Right common carotid artery plus branches (tissue), 1 donor: Measurements from ENCODE around the genes LRCH1 and MED4.

GRCh38 chr13:46520148-46520557 is 32.8 kb upstream of the LRCH1 start:
- PRO-cap: no peak

DNA sequence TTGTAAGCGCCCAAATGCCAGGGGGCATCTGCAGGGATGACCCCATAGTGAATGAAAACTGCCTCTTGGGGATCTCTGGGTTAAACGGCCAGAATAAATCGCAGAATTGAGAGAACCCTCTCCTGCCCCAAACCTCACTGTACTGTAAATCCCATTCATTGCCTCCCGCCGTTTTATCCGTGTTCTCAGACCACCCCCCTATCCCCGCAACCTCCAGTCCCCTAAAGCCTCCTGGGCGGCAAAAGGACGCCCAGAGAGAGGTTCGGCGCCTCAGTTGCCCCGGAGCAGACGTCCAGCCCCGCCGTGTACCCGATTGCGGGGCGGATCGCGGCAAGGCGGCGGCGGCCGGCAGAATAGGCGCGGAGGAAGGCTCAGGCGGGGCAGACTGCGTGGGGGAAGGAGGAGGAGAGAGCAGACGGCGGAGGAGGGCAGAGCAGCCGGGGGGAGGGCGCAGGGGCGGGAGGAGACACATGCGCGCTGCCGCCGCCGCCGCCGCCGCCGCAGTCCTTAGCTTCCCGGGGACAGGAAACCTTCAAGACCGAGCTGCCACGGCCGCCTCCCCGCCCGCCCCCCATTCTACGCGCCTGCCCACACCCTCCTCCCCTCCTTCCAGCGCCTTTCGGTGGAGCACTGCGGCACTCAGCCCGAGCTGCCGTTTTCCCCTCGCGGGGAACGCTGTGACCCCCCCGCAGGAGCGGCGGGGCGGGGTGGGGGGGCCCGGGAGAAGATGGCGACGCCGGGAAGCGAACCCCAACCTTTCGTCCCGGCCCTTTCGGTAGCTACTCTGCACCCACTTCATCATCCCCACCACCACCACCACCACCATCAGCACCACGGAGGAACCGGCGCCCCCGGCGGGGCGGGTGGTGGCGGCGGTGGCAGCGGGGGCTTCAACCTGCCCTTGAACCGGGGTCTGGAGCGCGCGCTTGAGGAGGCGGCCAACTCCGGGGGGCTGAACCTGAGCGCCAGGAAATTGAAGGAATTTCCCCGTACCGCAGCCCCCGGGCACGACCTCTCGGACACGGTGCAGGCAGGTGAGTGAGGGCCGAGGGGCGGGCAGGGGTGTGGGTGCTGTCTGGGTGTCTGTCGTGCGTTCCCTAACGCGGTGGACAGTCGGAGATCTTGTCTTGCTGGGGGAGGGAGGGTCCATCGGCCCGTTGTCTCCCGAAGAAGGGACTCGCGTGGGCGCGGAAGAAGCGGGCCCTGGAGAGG is at the start of gene LRCH1:
Gene LRCH1 (plus strand): TSS at position 501 of the 1,212 bp plus-strand sequence.
- PRO-cap: bidirectional peak, plus-strand start at position 510 of the sequence, minus-strand start at position 387 of the sequence

- PRO-cap: bidirectional peak, plus-strand start at chr13:46554024, minus-strand start at chr13:46554045; bidirectional peak, plus-strand start at chr13:46554103, minus-strand start at chr13:46554155
Observed at GRCh38 chr13:46553882-46554482, 1.0 kb downstream of the LRCH1 start.

DNA sequence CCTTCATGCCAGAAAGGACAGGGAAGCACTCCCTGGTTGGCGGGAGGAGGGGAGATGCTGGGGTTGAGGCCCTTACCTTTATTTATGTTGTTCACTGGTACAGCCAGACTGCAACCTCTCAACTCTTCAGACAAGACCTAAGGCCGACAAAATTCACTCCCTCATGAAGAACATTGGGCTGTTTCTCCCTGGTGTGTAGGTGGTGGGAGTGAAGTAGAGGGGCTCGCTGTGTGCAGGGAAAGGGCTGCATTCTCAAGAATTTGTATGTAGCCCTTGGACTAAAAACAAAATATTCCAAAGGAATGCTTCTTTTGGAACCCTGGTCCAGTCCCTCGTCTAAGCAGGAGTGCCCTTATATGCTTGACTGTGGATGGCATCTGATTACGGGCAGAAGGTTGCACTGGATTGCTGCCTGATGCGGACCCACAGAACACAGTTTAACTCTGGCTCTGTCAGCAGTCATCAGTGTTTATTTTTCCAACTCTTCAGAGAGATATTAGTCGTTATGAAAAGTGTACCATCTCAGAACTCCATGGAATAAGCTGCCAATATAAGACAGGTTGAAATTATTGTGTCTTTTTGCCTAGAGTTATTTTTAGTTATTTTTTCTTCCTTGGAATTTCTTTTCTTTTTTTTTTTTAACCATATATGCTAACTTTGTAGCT is 26.0 kb downstream of the LRCH1 start:
- PRO-cap: no peak

DNA sequence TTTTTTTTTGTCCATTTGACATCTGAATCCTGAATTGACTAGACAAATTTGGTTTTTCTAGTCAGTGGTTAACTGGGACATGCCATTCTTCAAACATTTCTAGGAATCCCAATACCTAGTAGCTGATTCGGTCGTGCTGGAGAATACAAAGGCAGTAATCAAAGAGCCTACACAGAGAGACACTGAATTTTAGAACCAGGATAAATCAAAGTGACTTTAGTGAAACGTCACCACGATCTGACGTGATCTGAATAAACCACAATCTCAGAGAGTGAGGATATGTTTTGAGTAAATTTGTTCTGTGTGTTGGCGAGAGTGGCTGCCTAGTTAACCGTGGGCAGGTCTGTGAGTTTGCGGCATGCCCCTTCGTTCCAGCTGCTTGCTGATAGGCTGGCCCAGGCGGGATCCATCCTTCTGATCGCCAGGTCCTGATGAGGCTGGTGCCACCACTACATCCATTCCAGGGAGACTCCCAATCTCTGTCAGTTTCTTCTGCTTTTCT is 40.4 kb downstream of the LRCH1 start:
- PRO-cap: no peak

- PRO-cap: unidirectional peak, minus-strand start at chr13:46641816
Observed at GRCh38 chr13:46641476-46642161, 88.6 kb downstream of the LRCH1 start.

- PRO-cap: no peak
Observed at GRCh38 chr13:46705296-46705849, 91.6 kb downstream of the ESD start.

GRCh38 chr13:46816978-46817468 is 20.1 kb upstream of the ESD start:
- PRO-cap: no peak

GRCh38 chr13:47334061-47334366 is 437.2 kb upstream of the HTR2A start:
- PRO-cap: no peak

DNA sequence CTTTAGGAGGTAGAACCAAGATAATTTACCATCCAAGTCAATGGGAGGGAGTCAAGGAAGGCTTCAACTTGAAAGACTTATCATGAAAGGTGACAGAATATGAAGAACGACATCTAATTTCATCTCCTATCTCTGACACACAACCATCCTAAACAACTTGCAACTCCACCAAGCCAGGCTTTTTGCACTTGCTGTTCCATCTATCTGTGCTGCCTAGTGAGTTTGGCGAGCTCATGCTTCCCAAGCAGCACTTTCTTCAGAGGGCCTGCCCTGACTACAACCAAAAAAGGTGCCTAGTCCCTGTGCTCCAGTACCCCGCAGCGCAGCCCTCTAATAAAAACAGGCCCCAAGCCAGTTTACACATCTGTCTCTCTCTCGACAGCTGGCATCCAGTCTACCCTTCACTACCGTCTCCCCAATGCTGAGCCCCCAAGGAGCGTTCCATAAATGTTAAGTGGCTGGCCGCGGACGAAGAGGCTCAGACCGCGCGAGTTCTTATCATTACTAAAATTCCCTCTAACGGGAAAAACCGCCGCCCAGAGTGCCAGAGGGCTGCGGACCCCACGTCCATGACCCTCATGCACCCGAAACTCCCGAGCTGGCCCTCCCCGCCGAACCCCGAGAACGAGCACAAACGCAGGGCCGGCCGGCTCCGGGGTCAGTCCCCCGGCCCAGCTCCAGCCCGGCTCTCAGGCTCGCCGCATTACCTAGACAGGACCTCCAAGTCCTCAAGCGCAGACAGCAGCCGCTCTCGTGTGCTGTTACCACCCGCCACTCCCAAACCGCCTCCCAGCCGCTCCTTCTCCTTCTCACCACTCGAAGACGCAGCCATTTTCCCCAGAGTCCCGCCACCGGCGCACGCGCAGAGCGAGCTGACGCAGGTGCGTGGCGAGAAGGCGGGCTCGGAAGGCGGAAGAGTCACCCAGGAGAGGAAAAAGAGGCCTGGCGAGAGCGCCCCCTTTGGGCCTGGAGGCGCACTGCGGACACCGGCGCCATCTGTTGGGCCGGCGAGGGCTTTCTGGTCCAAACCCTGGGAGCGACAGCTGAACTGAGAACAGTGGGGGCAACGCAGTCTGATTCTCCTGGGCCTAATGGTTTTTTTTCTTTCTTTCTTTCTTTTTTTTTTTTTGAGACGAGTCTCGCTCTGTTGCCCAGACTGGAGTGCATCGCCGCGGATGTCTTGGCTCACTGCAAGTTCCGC is at the start of gene MED4:
Gene MED4 (minus strand): TSS at position 858 of the 1,201 bp plus-strand sequence.
- PRO-cap: unidirectional peak, minus-strand start at position 858 of the sequence

- PRO-cap: unidirectional peak, minus-strand start at chr13:48221640
Observed at GRCh38 chr13:48220930-48221910, 11.8 kb upstream of the ITM2B start.

GRCh38 chr13:48233958-48234461 is 1.0 kb downstream of the ITM2B start:
- PRO-cap: bidirectional peak, plus-strand start at chr13:48233999, minus-strand start at chr13:48233798

DNA sequence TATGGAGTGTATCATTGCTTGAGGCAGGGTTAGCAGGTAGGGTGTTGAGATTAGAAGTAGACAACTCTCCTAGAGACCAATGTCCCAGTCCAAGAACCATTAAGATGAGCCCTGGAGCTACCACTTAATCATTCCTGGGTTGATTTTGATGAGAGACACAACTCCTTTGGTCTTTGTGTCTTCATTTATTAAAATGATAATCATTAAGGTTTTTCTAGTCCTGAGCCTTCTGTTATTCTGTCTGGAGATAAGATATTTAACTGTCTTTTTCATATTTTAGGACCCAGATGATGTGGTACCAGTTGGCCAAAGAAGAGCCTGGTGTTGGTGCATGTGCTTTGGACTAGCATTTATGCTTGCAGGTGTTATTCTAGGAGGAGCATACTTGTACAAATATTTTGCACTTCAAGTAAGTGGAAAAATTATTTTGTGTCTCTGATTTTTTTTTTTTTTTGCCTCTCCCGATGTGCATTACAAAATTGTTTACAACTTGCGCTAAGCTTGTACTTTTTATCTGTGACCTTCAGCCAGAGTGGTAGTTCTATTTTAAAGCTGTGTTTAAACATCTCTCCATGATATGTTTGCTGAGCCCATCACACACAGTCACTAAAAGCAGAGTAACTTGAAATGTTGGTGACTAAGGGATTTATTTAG is 20.6 kb downstream of the ITM2B start:
- PRO-cap: no peak

DNA sequence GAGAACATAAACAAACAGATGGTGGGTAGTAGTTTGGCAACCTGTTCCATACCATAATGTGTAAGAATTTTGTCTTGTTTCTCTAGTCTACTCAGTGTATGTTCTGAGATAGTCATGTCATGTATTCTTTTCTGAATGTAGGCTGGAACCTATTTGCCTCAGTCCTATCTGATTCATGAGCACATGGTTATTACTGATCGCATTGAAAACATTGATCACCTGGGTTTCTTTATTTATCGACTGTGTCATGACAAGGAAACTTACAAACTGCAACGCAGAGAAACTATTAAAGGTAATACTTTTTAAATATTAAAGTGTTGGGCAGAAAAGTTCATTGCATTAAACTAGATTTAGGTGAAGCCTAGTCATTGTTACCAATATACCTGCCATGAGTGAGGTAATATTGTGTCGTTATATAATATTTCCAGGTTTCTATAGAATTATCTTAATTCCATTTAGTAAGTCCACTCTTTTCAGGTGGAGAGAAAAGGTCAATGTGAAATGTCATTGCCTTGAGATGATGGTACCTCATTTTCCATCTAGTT is 25.7 kb downstream of the ITM2B start:
- PRO-cap: no peak

DNA sequence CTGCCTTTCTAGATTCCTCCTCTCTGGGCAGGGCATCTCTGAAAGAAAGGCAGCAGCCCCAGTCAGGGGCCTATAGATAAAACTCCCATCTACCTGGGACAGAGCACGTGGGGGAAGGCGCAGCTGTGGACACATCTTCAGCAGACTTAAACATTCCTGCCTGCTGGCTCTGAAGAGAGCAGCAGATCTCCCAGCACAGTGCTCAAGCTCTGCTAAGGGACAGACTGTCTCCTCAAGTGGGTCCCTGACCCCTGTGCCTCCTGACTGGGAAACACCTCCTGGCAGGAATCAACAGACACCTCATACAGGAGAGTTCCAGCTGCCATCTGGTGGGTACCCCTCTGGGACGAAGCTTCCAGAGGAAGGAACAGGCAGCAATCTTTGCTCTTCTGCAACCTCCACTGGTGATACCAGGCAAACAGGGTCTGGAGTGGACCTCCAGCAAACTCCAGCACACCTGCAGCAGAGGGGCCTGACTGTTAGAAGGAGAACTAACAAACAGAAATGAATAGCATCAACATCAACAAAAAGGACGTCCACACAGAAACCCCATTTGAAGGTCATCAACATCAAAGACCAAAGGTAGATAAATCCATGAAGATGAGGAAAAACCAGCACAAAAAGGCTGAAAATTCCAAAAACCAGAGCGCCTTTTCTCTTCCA is 18.1 kb downstream of the LPAR6 start:
- PRO-cap: no peak

DNA sequence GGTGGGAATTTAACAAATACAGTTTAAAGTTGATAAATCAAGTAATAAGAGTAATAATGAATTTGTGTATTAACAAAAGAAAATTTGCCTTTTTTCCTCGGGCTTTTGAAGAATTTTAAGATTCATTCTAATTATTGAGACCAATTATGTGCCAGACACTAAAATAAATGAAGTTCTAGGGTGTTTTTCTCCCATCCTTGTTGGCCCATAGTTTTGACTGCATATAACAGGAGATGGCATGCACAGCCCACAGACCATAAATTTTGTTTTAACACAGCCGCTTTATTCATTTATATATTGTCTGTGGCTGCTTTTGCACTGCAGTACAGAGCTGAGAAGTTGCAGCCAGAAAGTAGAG is 7.7 kb downstream of the LPAR6 start:
- PRO-cap: no peak

DNA sequence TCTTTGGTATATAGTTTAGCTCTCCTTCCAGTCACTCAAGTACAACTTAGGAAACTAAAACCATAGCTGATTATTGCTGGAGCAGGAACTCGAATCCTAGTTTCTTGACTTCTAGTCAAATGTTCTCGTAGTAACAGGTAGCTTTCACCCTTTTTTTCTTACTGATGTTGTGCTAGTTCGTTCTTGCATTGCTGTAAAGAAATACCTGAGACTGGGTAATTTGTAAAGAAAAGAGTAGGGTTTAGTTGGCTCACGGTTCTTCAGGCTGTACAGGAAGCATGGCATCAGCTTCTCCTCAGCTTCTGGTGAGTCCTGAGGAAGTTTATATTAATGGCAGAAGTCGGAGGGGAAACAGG is 13.7 kb upstream of the LPAR6 start:
- PRO-cap: no peak

DNA sequence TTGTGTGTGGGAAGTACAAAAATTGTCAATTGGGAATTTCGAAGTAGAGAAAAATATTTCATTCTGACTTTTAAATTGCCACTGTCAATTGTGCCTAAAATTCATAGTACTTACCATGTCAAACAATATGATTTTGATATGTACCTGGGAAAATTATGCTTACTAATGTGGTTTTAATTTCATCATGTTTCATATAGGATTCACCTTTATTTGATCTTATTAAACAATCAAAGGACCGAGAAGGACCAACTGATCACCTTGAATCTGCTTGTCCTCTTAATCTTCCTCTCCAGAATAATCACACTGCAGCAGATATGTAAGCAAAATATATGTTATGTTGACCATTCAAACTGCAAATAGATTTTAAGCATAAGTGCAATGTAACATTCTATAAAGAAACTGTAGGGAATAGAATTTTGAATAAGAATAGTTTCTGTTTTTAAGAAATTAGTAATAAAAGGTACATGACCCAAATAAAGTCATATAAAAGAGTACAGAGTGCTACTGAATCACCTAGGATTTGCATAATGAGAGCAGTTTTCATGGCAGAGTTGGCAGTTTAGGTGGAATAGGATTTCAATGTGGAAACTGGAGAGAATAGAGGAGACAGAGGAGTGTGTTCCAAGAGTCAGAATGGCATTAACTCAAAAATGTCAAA is 40.0 kb upstream of the LPAR6 start:
- PRO-cap: no peak

- PRO-cap: no peak
Observed at GRCh38 chr13:48504214-48505017, 28.5 kb downstream of the RCBTB2 start.

- PRO-cap: no peak
Observed at GRCh38 chr13:48542505-48543338, 9.8 kb upstream of the RCBTB2 start.